ENCODE measurements around a stretch of chr14.

DNA sequence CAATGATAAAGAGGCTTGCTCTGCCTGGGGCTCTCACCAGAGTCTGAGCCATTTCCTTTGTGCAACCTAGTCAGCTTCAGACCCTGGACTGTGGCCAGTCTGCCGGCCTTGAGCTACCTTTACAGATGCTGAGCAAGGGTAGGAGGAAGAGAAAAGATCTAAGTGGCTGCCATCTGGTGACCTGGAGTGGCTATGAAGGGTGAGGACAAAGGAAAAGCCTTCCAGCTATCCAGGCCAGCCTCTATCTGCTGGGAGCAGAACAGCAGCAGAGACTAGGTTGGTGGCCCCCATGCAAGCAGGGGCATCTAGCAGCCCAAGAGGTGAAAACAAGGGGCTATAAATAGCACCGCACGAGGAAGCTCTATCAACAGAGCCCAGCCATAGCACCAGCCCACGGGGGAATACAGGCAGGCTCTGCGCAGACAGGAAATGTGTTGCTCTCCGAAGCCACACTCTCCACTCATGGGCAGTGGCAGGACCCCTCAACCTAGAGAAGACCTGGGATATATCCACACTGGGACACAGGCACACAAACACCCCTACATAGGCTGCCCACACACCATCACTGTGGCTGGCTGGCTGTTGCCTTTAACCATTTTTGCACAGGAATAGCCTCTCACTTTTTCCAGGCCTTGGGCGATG, 230.0 kb downstream of the FOXN3 start:
- RRBS = no CpG with 5 or more reads among the region's 7 CpGs

DNA sequence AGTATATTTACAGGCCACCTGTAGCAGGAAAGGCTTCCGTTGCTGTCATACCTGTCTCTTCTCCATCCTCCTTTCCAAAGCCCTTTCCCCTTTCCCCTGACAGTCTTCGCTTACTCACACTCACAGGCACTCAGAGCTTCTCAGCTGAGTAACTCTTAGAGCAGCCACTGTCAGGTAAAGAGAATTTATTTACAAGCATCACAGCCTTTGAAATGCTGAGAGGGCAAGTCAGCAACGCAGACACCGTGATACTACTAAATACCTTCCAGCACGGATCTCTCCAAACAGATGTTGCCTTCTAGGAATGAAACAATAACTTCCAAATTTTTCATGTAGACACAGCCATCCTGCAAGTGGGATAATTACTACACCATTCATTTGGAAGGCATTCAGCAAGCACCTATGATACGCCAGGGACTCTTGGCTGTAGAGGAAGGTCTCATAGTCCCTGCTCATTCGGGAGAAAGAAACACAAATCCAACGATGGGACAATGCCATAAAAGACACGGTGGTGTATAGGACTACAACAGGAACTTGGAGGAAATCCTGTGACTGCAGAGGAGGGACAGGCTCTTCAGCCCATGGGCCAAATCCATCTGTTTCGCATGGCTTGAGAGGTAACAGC, 167.7 kb downstream of the FOXN3 start:
- RRBS = no CpG with 5 or more reads among the region's 10 CpGs

GRCh38 chr14:89294019-89294725, 122.9 kb downstream of the FOXN3 start:
- RRBS = no CpG with 5 or more reads among the region's 11 CpGs

- RRBS = no CpG with 5 or more reads among the region's 13 CpGs
Measured at GRCh38 chr14:89348853-89349968, 67.8 kb downstream of the FOXN3 start.

DNA sequence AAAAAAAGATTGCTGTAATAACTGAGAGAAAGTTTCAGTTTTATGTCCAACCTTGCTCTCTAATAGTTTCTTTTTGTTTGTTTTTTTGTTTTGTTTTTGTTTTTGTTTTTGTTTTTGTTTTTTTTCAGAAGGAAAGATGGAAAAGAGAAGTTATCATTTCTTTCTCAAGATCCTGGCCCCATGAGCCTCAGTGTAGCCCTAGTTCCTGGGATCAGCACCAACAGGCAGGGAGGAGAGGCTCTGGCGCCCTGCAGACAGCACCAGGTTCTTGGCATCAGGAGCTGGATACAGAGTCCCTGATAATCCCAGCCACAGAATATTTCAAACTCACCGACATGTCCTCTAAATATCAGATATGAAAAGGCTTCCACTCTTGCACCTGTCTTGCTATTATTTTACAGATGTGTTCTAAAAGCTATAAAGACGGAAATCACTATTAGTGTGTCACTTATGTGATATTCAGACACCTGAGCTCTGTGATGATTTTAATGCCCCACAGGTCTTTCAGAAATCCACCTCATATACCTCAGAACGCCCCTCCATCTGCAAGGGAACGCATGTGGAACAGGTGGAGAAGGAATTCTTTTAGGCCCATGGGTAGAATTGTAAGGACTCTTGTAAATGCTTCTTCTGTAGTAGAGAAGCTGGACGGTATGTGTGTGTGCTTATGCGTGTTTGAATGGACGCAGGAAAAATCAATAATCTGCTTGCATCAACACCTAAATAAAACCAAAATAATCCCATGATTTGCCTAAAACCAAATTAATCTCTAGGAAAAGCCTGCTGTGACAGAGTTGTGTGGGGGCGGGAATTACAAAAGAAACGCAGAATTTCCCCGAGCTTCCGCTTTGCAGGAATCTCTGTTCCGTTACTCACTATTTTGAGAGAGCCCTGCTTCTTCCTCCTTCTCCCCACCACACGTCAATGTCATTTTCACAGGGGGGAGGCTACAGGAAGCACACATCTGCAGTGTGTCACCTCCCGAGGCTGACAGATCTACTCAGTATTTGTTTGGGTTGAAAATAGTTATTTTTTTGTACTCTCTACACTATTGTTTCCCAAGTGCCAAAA, 52.4 kb downstream of the FOXN3 start:
- RRBS = no CpG with 5 or more reads among the region's 15 CpGs

GRCh38 chr14:89368381-89369523, 48.3 kb downstream of the FOXN3 start:
- RRBS = no CpG with 5 or more reads among the region's 13 CpGs

DNA sequence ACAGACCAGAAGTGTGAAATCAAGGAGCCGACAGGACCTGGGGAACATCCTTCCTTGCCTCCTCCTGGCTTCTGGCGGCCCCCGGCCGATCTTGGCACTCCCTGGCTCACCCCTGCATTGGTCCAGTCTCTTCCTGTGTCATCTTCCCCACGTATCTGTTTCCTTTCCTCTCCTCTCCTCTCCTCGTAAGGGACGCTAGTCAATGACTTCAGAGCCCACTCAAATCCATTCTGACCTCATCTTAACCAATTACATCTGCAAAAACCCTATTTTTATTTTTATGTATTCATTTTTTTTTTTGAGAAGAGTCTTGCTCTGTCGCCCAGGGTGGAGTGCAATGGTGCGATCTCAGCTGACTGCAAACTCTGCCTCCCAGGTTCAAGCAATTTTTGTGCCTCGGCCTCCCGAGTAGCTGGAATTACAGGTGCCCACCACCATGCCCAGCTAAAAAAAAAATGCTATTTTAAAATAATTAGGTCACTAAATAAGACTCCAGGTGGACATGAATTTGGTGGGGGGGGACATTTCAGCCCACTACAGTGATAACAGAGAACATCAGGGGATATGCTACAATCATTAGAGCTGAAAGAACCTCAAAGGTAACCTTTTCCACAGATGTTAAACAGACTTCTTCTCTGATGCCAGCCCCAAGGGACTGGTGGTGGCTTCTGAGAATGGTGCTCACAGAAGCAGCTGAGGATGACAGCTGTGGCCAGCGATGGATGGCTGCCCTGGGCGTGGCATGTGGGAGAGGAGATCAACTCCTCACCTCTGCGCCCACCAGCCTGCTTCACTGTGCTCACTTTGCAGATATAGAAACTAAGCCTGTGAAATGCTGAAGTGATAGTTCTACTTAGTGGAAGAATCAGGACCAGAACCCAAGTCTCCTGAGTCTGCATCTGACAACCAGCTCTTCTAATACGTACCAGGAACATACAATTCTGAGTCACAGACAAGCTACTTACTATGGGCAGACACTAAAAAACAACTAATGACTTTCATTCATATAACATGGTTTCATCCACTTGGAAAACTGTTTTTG, 33.2 kb downstream of the FOXN3 start:
- RRBS = no CpG with 5 or more reads among the region's 15 CpGs

GRCh38 chr14:89409250-89409883, 7.7 kb downstream of the FOXN3 start:
- RRBS = no CpG with 5 or more reads among the region's 14 CpGs

DNA sequence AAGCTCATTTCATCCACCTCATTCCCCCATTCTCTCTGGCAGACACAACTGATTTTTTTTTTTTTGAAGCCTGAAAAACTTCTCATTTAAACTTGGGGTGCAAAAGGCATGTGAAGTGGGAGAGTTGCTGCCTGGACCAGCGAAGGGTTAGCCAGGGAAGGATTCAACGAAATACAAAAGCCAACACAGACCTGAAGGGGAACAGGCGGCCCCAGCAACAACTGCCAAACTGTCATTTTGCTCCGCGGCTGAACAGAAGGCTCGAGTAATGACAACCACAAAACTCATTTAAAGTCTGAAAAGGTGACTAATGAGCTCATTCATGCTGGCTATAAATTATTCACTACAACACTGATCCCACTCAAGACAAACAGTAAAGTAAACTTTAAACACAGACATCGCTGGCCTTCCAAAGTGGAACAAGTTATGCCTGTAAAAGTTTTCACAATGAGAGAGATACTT, 12.5 kb upstream of the FOXN3 start:
- RRBS = no CpG with 5 or more reads among the region's 7 CpGs

- RRBS = 87% methylated on average over 7 of the region's 10 CpGs
Measured at GRCh38 chr14:89481069-89481532, 64.1 kb upstream of the FOXN3 start.

DNA sequence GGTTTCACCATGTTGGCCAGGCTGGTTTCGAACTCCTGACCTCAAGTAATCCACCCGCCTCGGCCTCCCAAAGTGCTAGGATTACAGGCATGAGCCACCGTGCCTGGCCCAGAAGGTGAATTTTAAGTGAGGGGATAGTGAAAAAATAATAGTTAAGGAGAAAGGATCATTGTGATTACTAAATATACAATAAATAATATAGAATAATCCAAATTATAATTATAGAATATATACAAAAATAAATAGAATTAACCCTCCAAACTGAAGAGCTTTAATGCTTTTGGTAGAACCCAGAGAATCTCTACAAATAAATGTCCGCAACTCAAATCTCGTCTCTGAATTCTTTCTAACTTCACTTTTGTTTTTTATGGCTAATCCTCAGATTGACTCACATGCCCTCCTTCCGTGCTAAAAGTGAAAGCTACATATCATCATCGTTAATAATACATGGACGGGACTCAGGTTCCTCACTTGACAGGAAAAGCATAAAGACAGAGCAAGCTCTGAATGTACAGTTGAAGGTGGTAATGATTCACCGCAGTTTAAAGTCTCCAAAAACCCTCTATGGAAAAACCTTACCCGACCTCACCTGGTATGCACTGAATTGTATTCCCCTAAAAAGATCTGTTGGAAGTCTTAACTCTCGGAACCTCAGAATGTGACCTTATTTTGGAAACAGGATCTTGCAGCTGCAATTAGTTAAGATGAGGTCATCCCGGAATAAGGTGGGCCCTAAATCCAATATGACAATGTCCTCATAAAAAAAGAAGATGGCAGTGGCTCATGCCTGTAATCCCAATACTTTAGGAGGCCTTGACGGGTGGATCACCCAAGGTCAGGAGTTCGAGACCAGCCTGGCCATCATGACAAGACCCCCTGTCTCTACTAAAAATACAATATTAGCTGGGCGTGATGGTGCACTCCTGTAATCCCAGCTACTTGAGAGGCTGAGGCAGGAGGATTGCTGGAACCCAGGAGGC, 147.3 kb upstream of the FOXN3 start:
- RRBS = no CpG with 5 or more reads among the region's 16 CpGs

DNA sequence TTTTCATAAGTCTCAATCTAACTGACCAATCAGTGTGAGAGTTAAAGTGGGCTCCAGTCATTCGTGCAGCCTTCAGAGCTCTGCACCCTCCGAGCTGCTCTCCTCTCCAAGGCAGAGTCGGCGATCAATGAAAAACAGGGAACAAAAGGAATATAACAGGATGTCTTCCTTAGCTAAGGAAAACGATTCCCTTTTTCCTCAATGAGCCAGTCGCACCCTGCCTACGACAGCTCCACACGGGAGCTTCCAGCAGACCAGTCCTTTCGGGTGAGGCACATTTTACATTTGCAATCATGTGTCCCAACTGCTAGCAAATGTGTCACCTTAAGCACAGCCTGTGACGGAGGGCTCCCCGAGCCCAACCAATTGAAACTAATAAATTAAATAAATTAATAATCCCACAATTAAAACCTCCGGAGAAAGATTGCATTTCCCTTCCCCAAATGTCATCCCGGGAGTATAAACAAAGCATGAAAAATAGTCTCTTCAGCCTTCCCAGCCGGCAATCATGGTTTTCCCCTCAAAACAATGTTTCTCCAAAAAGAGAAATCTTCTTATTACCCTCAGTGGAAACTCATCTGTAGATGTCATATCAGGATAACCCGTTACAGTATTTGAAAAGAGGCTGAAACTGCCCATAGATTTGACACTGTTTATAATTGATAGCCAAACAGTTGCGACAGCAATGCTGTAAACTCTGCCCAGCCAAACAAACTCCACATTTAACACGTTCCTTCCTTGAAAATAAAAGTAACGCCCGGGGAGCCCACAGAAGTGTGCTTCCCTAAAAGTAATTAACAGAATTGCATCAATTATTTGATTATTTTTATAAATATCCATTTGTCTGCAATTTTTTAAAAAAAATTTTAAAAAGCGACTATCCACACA, 201.1 kb upstream of the FOXN3 start:
- RRBS = no CpG with 5 or more reads among the region's 20 CpGs

GRCh38 chr14:90288708-90288993, 32.3 kb downstream of the PSMC1 start:
- RRBS = no CpG with 5 or more reads among the region's 6 CpGs

- RRBS = no CpG with 5 or more reads among the region's 5 CpGs
Measured at GRCh38 chr14:90381347-90381953, 15.4 kb upstream of the CALM1 start.

- RRBS = no CpG with 5 or more reads among the region's 12 CpGs
Measured at GRCh38 chr14:90401080-90401736, 4.4 kb downstream of the CALM1 start.

GRCh38 chr14:90402877-90403442, 6.1 kb downstream of the CALM1 start:
- RRBS = no CpG with 5 or more reads among the region's 2 CpGs

GRCh38 chr14:90454098-90454916, 57.5 kb downstream of the CALM1 start:
- RRBS = 44% methylated on average over 4 of the region's 28 CpGs

DNA sequence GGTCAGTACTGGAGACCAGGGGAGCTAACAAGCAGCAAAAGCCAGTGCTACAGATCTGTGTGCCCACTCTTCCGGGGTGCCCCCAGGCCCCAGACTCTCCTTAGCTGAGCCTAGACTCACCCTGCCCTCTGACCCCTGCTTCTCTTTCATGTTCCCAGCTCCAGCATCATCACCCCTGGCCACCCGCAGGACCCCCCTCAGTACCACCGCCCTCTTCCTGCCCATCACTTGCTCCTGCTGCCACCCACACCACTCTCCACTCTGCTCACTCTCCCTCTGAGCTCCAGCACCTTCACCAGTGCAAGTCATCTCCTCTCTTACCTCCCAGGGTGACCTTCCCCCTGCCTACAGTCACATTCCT, 105.0 kb downstream of the CALM1 start:
- RRBS = no CpG with 5 or more reads among the region's 3 CpGs